Measurements from ENCODE around the genes OR9I1, OR5B21, CNTF, GLYATL1B and MS4A2.

DNA sequence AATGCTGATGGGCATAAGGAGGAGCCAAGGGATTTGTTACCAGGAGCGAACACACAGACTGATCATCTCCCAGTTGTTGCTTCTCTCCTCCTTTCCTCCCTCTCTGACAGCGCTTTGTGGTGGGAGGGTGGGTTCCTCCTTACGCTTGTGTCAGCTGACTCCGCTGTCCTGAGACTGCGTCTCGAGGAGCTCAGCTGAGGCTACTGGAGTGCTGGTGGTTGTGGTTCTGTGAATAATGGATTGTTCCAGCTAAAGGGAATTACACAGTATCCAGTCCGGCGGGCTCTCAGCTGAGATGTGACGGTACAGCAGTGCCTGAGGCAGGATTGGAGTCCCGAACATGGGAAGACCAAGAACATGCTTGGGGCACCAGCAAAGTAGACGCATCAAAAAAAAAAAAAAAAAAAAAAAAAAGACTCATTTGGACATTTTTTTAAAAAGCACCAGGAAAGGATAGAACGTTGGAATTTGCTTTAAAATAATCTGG, 113.4 kb downstream of the CTNND1 start:
- PRO-cap, result no peak

- PRO-cap, result no peak
Observed at GRCh38 chr11:58024711-58025026, 988 bp downstream of the OR9Q1 start.

- PRO-cap, result no peak
Observed at GRCh38 chr11:58125287-58125699, at the start of gene OR9I1. Gene OR9I1 (minus strand): TSS chr11:58125530.

DNA sequence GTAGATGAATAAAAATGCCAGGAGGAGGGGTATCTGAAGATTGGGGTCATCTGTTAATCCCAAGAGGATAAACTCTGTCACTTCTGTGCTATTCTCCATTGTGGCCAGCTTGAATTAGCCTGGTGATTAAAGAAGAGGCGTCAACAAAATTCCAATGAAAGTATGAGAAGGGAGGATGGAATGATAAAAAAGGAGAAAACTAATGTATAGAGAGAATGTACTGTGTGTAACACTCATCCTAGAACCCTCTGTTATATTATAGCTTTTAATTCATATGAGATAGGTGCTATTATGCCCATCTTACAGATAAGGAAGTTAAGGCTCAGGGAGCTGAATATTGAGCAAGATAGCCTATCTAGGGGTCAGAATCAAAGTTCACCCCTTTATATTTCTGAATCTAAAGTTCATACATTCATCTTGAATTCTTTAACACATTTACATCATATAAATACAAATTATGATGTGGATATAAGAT, at the start of gene OR5B21:
OR5B21 (minus strand) TSS at position 99 of the 475 bp plus-strand sequence.
- PRO-cap, result no peak

- PRO-cap, result bidirectional peak, plus-strand start at chr11:58577710, minus-strand start at chr11:58577621
Observed at GRCh38 chr11:58577371-58577937, 1.4 kb upstream of the ZFP91 start.

DNA sequence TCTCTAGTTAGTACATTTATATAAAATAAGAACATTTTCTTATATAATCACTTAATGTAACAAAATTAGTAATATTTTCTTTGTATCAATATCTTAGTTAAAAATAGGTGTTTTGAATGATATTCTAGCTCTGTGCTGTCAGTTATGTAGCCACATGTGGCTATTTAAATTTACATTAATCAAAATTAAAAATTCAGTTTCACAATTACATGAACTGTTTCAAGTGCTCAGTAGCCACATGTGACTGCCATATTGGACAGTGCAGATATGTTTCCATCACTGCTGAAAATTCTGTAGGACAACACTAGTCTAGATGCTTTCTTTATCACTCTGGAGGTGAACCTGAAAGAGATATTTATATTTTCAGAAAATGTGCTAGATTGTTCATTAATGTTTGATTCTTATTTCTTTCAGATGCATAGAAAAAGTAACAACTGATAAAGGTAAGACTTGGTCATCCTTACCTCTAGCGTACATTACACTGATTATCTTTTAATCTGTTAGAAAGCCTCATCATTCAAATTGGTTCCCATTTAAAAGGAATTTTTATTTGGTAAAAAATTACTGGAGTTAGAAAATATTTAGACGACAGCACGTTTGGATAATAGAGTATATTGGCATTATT, 5.7 kb downstream of the ZFP91 start:
- PRO-cap, result no peak

DNA sequence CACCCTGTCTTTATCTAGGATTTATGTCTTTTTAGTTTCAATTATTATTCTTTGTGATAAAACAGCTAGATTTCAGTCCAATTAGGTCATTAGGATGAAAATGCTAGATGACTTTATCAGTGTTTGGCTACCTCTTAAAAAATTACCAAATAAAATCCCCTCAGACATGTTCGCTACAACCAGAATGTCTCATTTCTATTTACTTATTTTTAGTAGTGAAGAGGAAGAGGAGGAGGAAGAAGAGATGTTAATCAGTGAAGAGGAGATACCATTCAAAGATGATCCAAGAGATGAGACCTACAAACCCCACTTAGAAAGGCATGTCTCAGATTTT, 11.8 kb upstream of the CNTF start:
- PRO-cap, result no peak

DNA sequence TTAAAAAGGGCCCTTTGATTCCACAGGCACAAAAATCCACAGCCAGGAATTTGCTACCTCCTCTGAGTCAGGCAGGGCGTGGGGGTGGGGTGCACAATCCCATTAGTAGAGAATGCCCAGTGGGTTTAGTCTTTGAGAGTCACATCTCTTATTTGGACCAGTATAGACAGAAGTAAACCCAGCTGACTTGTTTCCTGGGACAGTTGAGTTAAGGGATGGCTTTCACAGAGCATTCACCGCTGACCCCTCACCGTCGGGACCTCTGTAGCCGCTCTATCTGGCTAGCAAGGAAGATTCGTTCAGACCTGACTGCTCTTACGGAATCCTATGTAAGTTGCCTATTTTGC, at the start of gene CNTF:
CNTF (plus strand) TSS at position 128 of the 347 bp plus-strand sequence.
- PRO-cap, result no peak

DNA sequence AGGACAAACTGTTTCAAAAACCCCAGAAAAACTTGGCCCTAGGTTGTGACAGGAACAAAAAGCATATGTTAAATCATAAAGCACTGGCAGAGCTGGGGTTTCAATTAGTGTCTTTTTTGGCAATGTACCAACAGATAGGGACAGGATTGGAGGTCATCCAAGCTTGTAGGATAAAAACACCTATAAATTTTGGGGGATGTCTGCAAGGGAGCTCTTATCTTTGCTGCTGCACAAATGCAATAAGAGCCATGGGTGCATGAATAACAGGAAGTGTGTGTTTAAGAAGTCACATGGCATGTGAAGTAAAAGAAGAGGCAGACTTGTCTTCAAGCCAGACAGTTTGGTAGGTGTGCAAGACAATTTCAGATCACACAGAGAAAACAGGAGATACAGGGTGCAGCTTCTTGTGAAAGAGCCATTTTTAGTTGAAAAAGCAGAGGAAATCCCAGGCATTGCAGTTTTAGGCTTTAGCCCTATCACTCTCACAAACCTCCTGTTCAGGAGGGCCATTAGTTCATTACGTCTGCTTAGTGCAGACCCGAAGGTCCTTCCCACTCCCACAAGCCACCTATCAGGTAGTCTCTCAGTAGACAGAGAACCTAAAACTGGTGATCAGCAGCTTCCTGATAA, 4.6 kb downstream of the GLYAT start:
- PRO-cap, result unidirectional peak, plus-strand start at position 334 of the sequence; unidirectional peak, plus-strand start at position 374 of the sequence

- PRO-cap, result no peak
Observed at GRCh38 chr11:58900895-58901501, 38.3 kb upstream of the GLYATL1 start.

DNA sequence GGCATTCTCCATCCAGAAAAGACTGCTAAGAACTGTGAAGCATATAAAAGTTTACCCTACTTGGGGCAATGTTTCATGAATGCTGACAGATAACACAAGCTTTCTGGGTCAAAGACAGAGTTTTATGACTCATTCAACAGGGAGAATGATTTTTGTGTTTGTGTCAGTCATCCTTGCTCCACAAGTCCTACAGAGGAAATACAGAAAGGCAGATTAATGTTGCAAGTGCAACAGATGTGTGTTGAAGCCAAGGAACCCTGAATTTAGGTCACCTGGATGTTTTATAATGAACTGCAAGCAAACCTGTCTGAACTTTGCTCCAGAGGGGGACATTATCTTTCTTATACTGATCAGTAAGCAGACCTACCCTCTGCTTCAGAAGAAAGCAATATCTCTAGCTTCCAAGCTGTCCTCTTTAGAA, 2.7 kb downstream of the GLYATL1 start:
- PRO-cap, result no peak

DNA sequence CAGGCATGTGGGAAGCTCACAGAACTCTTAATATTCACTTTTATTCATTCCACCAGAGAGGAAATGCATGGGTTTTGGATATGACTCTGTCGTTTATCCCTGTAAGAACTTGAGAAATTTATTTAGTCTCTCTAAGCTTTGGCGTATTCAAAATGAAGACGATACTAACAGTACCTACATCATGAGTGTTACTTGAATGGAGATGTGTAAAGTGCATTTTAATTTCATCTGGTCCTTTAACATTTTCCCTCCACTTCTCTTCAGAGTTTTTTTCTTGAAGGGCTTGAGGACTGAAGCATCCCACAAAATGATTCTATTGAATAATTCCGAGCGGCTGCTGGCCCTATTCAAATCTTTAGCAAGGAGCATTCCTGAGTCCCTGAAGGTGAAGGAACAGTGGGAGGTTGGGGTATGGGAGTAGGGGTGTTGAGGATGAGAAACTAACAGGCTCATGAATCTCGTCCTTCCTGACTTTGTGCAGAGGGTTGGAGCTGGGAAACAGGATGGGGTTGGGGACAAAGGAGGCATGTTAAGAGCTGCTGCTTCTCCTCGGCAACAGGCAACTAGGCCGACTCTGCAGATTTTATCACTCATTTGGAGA, at the start of gene GLYATL1B:
GLYATL1B (plus strand) TSS at position 308 of the 601 bp plus-strand sequence.
- PRO-cap, result no peak

- PRO-cap, result no peak
Observed at GRCh38 chr11:59181520-59182609, 9.9 kb downstream of the DTX4 start.

- PRO-cap, result no peak
Observed at GRCh38 chr11:59271814-59272458, 59.2 kb upstream of the MPEG1 start.

- PRO-cap, result no peak
Observed at GRCh38 chr11:59601178-59602280, 14.0 kb downstream of the OSBP start.

DNA sequence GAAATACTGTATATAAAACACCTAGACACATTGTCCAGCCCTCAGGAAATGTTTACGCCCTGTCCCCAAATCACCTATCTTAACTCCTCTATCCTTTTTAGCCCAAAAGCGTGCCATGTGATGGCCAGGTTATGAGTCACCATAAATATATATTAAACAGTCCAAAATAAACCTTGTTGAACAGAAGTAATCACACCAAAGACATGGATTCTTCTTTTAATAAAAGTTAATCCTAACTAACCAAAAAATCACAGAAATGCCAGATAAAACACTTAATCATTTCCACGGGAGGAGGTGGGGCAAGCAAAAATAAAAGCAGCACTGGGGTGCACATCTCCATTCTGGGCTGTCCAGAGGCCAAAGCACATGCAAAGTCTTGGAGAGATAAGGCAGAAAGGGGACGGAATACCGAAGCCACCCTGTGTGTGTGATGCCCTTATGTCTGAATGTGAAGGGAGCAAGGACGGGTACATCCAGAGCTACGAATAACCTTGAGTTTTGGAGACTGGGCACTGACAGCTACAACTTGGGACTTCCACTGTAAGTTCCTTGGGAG, 1.1 kb downstream of the OSBP start:
- PRO-cap, result no peak

- PRO-cap, result no peak
Observed at GRCh38 chr11:59666695-59667262, 2.1 kb downstream of the PATL1 start.

DNA sequence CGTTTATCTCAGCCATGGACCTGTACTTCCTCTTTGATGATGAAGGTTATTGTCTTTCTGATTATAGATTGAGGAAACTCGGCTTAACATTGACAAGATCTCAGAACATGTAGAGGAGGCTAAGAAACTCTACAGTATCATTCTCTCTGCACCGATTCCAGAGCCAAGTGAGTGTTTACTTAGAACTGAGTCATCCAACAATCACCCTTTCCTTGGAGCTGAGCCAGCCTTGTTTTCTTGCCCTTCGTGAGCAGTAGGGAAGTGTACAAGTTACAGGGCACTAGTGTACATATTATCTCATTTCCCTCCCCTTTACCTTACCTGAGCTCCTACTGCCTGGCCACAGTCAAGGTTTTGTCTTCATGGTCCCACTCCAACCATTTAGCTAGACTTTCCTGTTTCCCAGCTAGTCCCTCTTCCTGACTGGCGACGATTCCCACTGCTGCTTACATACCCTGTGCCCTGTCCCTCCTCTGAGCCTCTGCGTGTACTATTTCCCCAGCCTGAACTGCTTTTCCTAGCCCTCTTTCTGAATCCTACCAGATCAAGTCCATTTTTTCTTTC, 23.5 kb downstream of the MRPL16 start:
- PRO-cap, result no peak

DNA sequence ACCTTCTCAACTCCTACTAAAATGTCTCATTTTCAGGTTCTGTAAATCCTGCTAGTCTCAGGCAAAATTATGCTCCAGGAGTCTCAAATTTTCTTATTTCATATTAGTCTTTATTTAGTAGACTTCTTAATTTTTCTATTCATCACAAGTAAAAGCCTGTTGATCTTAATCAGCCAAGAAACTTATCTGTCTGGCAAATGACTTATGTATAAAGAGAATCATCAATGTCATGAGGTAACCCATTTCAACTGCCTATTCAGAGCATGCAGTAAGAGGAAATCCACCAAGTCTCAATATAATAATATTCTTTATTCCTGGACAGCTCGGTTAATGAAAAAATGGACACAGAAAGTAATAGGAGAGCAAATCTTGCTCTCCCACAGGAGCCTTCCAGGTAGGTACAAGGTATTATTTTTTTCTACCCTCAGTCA, at the start of gene MS4A2:
MS4A2 (plus strand) TSS at position 237 of the 431 bp plus-strand sequence.
- PRO-cap, result no peak

DNA sequence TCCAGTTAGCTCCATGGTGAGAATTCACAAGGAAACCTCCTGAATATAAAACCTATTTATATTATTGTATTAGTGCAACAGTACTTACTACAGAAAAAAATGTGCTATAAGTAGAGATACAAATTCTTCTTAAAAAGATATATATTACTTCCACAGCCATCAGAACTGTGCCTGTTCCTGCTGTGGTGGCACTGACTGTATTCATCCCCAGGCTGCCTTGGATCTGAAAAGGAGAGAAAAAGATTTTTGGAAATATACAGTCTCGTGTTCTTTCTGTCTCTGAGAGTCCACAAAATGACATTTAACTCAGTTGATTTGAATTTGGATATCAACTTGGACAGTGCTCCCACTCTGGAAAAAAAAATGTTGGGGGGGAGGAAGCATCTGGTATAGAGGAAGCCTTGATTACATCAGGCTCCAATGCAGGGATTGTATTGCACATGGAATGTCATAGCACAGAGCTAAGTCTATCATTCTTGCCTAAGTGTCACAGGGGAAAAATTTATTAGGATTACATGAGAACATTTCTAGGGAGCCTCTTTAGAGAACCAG, 23.2 kb downstream of the MS4A6A start:
- PRO-cap, result no peak

All from vermiform appendix (tissue), 1 donor.